RPMI7951 (cell line): ENCODE results near the genes EPHA3, OR5H6, GPR15 and ST3GAL6.

- RAMPAGE, long total RNA = no peak
Measured at GRCh38 chr3:82080313-82080654, 318.8 kb upstream of the GBE1 start.

- RAMPAGE, long total RNA = no peak
Measured at GRCh38 chr3:82130141-82130641, 368.7 kb upstream of the GBE1 start.

DNA sequence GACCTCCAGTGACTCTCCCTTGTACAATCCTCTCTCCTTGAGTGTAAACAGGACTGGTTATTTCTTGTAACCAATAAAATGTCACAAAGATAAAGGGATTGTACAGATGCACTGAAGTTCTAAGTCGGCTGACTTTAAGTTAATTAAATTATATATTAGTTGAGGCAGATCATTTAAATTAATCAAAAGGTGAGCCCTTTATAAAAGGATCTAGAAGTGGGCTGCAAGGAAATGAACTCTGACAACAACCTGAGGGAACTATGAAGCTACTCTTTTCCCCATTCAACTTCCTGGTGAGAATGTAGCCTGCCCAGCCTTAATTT is 555.7 kb upstream of the GBE1 start:
- RAMPAGE, long total RNA = no peak

GRCh38 chr3:83093069-83093474 is 1331.6 kb upstream of the GBE1 start:
- RAMPAGE, long total RNA = no peak

DNA sequence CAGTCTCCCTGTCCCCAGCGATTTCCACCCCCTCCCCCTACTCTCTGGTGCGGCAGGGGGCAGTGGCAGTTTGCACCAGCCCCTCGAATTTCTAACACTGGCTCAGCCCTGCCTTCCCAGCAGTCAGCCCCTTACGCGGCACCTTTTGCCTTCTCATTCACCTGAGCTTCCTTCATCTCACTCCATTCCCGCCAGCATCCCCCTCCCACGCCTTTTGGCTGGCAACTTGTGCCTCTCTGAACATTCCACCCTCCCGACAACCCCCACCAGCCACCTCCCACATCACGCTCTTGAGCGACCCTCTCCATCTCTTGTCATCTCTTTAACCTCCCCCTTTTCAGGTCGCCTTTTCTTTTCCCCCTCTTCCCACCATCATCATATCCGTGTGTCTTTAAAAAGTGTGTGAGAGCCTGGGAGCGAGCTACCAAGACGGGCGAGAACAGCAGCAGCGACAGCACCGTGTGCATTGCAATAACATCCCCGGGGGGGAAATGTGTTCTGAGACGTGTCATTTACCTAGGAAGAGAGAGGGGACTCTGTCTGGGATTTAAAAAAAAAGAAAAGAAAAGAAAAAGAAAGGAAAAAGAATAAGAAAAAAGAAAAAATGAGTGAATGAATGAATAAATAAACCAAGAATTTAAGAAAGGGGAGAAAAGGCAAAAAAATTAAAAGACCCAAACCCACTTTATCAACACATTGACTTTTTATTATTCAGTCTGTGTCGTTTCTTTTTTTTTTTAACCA is 1.1 kb downstream of the CADM2 start:
- RAMPAGE, long total RNA = no peak

DNA sequence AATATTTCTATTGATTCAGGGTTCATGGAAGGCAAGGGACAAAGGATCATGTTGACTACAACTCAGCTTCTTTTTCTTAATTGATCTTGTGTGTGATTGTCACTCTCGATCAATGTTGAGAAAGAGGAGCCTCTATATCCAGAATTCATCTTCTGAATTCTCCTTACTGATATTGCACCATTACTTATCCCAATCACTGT is 269.0 kb downstream of the VGLL3 start:
- RAMPAGE, long total RNA = no peak

DNA sequence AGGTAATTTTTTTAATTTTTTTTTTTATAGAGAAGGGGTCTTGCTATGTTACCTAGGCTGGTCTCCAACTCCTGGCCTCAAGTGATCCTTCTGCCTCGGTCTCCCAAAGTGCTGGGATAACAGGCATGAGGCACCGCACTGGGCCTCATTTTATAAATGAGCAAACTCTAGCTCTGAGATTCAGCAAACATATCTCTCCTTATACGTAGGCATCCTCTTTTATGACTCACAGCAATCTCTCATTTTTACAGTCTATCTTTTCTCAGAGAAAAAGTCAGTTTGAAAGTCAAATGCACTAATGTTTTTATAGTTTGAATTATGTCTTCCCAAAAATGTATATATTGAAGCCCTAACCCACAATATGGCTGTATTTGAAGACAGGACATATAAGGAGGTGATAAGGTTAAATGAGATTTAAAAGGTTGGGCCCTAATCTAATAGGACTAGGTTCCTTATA is 1.2 kb upstream of the VGLL3 start:
- RAMPAGE, long total RNA = no peak

DNA sequence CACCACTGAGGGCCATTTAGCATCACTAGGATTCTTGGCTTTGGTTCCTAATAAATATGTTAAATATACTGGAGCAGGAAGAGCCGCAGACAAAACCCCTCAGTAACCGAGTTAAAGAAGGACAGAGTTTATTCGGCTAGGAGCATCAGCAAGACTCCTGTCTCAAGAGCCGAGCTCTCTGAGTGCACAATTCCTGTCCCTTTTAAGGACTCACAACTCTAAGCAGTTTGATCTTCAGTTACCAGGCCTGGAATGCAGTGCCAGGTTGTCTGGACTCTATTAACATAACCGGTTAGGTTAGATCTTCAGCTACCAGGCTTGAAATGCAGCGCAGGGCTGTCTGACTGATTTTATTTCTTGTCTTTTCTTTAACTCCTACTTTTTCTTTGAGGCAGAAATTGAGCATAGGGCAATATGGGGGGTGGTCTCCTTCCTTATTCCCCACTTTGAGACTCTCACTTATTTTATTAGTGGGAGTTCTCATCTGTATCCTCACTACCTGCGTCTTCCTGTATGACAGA is 58.8 kb upstream of the HTR1F start:
- RAMPAGE, long total RNA = no peak

DNA sequence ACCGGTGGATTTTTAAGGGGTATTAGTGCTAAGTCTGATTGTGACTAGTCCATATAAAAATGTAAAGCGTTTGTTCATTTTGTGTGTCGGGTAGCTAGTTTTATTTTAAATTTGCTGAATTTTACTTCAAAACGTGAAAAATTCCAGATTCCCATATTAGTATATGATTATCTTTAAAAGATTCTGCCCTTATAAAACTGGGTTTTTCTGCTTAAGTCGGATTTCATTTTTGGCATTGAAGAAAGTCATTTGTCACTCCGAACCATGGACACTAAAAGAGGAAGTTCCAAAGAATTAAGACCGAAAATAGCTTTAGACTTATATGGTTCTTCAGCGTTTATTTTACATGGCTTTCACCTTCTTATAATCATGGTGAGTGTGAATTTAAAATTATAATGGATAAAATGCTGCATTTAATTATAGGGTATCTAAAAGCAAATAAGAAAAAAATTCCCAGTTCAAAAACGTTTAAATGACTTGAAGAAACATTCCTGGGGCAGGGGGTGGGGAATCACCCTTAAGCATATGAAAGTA is 1.0 kb downstream of the C3orf38 start:
- RAMPAGE, long total RNA = no peak

DNA sequence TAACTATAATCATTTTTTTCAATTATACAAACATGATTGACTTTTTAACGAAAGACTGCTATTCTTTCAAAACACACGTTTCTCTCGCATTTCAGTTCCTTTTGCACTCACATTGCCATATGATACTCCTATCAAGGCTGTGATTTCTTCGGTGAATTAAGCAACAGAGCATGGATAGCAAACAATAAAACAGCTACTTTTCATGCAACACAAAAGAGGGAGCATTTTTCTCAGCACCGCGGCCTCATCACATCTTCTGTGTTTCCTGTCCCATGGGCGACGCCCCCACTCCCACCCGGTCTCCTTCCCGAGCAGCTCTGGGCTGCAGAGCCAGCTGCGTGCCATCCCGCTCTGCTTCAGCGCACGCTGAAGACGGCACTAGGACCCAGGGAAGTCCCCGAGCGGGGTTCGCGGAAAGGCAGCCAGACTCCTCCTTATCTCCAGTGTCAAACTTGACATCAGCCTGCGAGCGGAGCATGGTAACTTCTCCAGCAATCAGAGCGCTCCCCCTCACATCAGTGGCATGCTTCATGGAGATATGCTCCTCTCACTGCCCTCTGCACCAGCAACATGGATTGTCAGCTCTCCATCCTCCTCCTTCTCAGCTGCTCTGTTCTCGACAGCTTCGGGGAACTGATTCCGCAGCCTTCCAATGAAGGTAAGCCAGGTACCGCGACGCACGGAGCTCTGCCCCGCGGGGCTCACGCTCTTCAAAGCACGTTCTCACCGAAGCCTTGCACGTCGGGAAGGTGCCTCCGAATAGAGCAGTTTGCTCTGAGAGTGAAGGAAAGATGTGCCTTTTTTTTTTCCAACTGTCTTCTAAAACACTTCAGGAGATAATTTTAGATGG is at the start of gene EPHA3:
Gene EPHA3 (plus strand): TSS at position 443 of the 850 bp plus-strand sequence.
- RAMPAGE, long total RNA = no peak

DNA sequence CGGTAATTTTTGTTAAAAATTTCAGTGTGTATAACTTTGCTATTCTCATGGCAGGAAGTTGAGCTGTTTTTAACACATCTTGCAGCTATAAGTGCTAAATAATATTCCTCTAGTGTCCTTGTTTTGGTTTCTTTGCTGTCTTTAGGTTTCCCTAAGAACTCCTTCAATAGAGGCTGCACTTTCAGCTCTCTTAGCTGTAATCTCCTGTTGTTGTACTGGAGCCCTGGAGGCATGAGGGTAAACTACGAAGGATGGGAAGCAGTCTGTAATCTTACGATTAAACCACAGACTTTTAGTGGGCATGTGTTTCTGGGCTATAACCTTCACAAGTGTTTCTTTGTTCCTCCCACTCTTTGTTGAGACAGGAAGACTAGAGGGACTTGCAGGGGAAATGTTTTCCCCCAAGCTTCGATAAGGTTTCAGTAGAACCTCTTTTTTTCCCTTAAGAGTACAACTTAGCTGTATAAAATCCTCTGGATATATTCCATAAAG is 1058.0 kb downstream of the NSUN3 start:
- RAMPAGE, long total RNA = no peak

DNA sequence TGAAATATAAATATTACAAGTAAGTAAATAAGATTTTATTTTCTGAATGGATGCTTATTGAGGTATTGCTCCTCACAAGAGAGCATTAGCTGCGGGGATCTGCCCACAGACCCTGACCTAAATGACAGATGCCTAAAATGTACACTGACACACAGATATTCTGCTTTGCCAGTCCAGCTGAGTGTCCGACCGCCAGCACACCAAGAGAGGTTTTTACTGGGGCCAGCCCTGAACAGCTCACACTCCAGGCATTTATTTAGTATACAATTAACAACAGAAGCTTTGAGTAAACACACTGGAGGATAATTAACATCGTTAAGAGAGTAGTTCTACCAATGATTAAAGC is 1.5 kb upstream of the OR5H15 start:
- RAMPAGE, long total RNA = no peak

DNA sequence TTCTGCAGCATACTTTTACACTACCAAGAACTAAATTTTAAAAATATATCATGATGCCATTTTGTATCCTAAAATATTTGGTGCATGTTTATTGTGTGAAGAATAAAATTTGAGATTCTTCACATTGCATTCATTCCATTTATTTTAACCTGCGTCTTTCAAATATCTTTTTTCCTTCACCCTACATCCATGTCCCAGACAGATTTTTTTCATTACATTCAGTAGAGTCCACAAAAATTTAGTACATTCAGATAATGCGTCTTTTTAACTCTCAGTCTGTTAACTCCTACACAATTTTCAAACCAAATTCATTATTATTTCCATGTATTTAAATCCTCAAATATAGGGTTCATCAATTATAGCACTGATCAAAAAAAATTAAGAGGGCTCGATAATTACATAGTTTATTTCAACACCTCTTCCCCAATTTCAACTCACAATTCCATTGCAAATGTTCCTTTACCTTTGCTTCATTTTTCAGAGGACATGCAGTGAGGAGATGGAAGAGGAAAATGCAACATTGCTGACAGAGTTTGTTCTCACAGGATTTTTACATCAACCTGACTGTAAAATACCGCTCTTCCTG is at the start of gene OR5H6:
Gene OR5H6 (plus strand): TSS at position 411 of the 586 bp plus-strand sequence.
- RAMPAGE, long total RNA = no peak

- RAMPAGE, long total RNA = no peak
Measured at GRCh38 chr3:98531828-98532560, at the start of gene GPR15. GPR15 (plus strand) TSS chr3:98531978.

DNA sequence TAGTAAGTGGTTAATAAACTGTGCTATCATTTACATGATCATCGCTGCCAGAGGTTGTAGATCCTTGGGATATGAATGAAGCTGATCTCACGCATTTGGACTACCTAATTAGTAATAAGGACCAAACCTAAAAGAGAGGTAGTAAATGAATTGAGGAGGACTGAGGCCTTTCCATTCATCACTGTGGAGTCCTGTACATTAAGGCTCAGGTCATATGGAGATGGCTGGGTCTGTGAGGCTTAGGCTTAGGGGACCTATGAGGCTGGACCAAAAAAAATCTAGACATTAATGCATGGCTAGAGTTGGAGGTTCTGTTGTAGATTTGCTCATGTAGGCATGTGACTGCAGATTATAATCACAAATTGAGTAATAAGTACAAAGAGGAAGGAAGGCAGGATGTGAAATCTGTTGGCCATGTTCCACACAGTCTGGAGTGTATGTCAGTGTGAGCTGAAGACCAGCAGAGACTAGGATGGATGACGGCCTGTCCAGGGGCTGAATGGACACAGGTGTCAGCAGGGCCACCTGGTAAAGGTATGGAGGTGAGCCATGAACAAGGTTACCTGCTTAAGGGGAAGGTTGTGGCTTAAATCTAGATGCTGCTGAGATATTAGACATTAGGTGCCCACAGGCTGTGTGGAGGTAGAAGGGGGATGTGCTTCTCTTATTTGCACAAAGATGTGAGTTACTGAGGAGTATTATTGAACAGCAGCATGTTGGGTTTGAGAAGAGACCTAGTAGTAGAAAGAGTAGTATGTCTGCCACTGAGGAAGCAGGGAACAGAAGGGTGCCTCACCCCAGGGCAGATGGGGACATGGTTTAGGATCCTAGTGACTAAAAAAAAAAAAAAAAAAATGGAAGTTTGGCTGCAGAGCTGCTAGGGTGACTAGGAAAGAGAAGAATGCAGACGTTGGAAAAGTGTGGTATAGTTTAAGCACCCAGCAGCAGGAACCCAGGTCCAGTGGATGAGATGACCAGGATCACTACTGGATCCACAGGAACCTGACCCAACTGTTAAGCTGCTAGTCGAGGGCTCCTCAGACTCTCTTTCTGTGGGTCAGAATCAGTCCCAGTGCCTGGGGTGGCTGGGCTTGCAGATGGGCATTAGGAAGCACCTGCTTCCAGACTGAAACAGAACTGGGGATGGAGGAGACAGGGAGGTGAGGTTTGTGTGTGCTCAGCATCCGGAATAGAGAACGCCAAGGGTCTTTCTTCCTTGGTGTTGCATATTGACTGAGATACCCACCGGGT is at the start of gene ST3GAL6:
Gene ST3GAL6 (plus strand): TSS at position 443 of the 1,251 bp plus-strand sequence.
- RAMPAGE, long total RNA = no peak

DNA sequence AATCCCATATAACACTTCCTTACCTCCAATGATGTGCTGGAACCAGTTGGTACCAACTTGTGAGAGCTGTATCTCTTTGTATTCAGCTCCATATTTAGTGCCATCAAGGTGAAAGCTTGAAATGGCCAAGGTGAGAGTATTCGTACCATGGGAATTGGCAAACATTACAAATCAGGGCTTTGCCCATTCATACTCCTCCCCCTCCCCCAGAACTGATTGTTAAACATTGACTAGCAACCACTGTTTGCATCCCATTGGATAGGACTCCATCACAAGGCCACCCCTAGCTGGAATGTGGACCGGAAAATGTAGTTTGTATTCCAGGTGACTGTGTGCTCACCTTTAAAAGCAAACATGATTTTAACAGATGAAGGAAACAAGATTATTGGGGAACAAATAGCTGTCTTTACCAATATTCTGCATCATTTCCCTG is 14.1 kb downstream of the ST3GAL6 start:
- RAMPAGE, long total RNA = no peak

DNA sequence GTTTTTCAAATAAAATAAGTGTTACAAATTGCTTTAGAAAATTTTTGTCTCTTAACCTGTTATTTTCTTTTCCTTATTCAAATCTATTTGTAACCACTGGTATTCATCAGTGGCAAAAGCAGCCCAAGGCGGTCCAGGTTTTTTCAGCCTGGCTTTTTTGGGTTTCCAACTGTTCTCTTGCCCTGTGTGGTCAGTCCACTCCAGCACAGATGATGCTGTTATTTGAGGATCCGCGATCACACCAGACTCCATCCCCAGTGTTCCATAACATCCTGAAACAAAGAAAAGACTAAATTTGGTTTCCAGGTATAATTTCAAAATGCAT is 56.0 kb downstream of the ST3GAL6 start:
- RAMPAGE, long total RNA = no peak

- RAMPAGE, long total RNA = no peak
Measured at GRCh38 chr3:98845359-98846138, 55.9 kb downstream of the DCBLD2 start.

DNA sequence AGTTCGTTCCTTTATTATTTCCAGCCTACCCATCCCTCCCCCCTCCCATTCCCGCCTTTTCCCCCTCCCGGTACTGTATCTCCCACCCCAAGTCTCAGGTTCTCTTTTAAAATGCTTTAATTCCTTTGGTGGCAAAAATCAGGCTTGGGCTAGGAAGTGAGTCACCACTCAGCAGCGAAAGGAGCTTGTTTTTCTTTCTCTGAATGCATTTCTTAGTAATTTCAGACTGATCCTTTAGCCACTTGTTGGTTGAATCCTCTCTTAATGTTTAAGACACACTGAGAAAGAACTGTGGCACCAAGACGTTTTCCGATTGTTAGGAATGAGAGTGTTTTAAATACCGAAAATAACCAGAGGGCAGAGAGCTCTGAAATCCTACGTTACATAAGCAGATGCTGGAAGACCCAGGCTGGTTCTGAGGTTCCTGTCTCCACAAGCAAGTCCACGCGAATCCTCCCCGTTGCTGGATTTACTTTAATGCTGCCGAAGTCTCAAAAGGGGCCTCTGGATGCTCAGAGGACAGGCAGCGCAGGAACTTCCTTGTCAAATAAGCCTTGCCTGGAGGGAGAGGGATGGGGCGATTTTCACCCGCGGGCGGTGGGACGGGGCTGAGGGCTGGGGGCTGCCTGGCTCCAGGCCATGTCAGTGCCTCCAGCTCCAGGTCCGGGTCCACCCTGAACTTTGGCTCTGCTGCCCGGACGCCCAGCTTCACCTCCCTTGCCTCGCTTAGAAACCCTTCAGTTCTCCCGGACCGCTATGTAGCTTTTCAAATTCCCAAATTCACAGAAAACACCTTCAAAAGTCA is 815 bp upstream of the COL8A1 start:
- RAMPAGE, long total RNA = no peak

GRCh38 chr3:99692068-99692267 is 53.6 kb downstream of the COL8A1 start:
- RAMPAGE, long total RNA = no peak